Type B pancreatic cell (in vitro differentiated cells): Measurements from ENCODE around the genes ABCD4 and VRTN.

- PRO-cap, result no peak
Measured at GRCh38 chr14:71123353-71124005, 196.8 kb upstream of the SIPA1L1 start.

- PRO-cap, result no peak
Measured at GRCh38 chr14:71181347-71181734, 138.9 kb upstream of the SIPA1L1 start.

DNA sequence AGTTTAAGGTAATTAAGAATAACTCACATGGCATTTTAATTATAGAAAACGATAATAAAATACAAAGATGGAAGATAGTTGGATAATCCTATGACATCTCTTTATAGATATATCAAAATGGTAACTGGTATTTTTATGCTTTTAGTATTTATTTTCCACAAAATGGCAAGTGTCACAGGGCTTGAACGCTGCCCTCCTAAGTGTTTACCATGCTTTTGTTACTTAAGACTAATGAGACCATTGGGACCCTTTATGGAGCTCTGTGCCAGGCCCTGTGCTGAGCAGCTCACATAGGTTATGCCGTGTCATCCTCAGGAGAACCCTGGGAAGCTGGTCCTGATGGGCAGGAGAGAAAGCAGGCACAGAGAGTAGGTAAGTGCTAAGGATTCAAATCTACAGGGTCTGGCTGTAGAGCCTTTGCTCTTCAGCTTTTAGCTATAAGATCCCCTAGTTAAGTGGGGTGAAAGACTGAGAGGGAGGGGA, 161.6 kb downstream of the SIPA1L1 start:
- PRO-cap, result no peak

DNA sequence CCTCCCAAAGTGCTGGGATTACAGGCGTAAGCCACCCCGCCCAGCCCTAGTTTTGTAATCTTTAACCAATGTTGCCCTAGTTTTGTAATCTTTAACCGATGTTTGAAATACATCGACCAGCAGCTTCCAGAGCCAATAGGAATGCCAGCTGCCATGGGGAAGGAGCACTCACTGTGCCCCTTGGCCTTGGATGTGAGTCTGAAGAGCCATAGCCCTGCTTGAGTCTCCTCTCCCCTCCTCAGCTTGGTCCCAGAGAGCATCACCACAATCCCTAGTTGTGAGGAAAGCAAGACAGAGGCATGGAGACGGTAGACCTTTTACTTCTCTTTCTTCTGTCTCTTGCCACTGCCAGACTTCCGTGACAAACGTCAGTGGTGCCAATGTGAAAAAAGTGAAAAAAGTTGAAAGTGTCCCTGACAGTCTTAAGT, 209.2 kb upstream of the RGS6 start:
- PRO-cap, result no peak

DNA sequence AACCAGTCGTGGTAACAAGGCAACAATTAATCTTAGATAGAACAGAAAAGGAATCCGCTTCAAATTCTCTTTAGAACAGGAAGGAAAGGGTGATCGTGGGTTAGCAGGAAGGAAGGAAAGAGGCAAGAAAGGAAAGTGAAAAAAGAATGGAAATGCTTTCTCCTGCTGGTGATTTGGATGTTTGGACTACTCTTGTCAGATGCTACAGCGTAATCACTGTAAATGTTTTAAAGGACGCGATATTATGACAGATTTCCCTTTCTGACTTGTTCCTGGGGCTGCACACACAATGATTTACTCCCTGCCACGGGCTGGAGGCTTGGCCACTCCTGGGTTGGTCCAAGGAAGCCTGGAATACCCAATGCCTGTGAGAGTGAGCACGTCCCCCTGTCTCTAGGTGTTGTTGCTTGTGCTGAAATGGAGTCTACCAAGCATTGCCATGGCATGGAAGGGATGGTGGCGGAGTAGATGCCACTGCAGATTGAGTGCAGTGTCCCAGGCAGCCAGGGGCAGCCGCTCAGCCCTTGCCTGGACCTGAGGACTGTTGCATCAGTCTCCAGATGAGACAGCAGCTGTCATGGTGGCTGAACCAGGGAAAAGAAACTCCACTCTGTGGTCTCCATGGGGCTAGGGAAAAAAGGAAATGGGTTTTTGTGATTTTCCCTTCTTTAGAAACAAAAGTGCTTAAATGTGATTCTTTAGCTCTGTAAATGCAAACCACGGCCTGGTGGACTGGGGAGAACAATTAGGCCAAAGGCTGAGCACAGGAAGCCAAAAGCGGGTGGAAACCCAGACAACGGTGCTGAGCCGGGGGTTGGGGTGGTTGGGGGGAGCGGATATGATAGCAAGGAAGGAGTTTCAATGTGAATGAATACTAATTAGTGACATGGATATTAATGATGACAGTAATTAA, 443.0 kb downstream of the DPF3 start:
- PRO-cap, result no peak

DNA sequence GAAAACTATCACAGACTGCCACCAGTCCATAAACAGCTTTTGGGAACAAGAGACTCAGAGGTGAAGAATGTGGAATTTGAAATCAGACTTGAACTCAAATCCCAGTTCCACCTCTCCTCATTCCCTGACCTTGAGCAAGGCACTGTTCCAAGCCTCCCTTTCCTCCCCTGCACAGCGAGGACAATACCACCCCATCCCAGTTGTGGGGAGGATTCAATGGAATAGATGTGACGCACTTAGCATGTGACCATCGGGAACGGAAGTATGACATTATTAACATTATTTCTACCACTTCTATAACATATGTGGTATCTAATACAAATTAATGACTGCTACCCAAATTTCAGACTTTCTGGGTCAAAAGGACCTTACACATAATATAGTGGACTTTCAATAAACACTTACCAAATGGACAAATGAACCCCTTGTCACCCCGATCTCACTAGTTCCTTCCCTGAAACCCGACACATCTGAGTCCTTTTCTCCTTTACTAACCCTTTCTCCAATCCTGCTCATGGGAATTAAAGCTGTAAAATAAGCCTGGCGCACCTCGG, 63.4 kb downstream of the DPF3 start:
- PRO-cap, result no peak

DNA sequence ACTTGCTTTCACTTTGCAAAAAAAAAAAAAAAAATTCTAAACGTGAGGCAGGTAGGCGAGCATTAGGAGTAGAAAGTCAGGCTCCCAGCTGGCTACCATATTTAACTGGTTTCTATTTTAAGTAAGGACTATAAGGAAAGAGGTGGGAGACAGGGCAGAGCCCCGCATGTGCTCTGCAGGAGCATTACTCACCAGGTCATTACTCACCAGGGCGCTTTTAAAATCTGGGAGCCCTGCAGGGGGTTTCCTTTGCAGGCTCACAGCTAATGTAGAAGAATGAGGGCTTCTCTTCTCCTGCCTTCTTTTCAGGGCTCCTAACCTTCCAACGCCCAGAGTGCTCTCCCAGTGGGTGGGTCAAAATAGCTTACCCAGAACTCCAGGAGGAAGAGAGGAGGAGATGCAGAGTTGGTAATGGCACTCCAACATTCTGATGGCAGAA, 14.0 kb upstream of the DPF3 start:
- PRO-cap, result no peak

GRCh38 chr14:73108963-73109601, 27.2 kb upstream of the PSEN1 start:
- PRO-cap, result no peak

GRCh38 chr14:73405423-73405725, 53.0 kb downstream of the NUMB start:
- PRO-cap, result no peak

- PRO-cap, result no peak
Measured at GRCh38 chr14:73633368-73634198, 11.2 kb upstream of the DNAL1 start.

DNA sequence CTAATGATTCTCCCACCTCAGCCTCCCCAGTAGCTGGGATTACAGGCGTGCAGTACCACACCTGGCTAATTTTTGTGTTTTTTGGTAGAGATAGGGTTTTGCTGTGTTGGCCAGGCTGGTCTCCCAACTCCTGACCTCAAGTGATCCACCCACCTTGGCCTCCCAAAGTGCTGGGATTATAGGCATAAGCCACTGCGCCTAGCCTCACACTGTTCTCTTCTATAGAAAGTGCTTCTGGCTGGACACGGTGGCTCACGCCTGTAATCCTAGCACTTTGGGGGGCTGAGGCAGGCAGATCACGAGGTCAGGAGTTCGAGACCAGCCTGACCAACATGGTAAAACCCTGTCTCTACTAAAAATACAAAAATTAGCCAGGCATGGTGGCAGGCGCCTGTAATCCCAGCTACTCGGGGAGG, 22.2 kb downstream of the MIDEAS start:
- PRO-cap, result unidirectional peak, minus-strand start at position 217 of the sequence

DNA sequence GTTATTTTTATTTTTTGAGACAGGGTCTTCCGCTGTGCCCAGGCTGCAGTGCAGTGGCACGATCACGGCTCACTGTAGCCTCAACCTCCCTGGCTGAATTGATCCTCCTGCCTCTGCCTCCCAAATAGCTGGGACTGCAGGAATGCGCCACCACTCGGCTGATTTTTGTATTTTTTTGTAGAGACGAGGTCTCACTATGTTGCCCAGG, 802 bp downstream of the COQ6 start:
- PRO-cap, result no peak

GRCh38 chr14:74140031-74140846, 55.5 kb downstream of the LIN52 start:
- PRO-cap, result no peak

GRCh38 chr14:74302333-74303395, at the start of gene ABCD4:
TSS of gene ABCD4 (minus strand) at chr14:74302934.
- PRO-cap, result bidirectional peak, plus-strand start at chr14:74303078, minus-strand start at chr14:74302934

GRCh38 chr14:74347451-74348675, at the start of gene VRTN:
TSS of gene VRTN (plus strand) at chr14:74348471.
- PRO-cap, result no peak

DNA sequence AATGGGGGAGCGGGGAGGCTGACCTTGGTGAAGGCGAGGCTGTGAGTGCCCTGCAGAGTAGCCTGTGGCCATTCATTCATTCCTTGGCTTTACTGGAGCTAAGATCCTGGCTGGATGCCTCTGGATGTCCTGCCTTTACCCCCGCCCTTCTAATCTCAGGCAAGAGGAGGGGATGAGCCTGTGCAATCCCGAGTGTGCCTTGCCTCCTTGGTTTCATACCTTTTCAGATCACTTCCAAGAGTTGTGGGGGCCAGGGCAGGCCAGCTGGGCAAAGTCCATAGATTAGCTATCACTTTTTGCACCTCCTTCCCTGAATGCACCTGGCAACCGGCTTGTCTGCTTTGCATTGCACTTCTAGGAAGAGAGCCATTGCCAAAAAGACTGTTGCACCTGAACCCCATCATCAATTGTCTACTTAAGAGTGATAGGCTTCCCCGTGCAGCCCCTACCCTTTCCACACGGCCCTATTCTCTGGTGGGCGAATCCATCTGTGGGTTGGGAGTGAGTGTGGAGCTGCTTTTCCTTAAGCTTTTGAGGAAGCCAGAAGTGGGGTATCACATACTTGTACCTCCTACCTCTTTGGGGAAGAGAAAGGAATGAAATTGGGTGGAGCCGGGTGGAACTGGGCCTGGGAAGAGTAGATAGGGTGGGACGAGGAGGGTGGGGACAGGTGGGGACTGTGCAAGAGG, 1.6 kb downstream of the VRTN start:
- PRO-cap, result no peak

DNA sequence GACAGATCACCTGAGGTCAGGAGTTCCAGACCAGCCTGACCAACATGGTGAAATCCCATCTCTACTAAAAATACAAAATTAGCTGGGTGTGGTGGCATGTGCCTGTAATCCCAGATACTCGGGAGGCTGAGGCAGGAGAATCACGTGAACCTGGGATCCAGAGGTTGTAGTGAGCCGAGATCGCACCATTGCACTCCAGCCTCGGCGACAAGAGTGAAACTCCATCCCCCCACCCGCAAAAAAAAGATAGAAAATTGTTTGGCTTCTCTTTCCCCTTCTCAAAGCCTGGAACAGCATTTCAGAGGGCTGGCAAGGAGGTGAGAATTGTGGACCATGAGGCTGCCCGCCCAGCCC, 22.6 kb downstream of the SYNDIG1L start:
- PRO-cap, result no peak

DNA sequence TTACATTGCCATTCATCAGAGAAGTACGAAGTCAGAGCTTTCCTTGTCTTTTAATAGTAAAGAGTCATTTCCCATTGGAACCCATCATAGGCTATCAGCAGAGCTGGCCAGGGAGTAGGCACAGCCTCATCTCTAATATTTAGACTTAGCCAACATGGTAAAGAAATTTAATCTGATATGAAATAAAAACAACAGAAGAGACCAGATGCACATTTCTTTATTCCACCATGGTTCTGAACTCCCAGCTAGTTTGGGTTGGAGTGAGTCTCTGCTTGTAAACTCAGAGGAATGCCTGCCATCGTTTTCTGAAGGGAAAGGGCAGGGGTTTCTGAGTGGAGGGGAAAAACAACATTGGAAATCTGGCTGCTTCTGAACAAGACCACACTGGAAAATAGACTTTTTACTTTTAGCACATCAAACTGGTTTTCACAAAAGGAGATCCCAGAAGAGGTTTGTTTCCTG, 6.0 kb downstream of the ISCA2 start:
- PRO-cap, result no peak

DNA sequence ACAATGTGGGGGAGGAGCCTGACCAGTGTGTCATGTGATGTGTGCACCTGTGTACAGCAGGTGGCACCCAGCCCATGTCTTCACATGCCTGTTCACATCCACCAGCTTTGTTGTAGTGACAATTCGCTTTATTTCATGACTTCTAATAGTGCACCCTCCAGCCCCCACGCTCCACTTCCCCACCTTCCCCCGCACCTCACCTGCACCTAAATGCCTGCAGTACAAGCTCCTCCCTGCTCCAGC, 2.9 kb downstream of the LTBP2 start:
- PRO-cap, result no peak

DNA sequence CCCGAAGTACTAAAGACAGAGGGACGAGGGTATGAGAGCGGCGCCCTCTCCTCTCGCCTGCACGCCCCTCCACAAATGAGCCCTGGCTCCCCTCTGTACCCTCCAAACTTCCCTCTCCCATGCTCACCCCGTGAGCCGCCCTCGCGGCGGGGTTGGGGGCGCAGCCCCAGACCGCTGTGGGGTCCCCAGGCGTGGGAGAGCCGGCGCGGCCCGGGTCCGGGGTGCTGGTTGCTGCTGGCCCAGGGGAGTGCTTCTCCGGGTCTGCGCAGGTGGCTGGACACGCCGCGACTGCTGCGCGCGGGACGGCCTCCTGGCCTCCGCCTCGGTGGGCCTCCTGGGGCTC, 742 bp downstream of the LTBP2 start:
- PRO-cap, result no peak